Ovary (tissue), 7 donors: ENCODE results near the gene CEP152.

DNA sequence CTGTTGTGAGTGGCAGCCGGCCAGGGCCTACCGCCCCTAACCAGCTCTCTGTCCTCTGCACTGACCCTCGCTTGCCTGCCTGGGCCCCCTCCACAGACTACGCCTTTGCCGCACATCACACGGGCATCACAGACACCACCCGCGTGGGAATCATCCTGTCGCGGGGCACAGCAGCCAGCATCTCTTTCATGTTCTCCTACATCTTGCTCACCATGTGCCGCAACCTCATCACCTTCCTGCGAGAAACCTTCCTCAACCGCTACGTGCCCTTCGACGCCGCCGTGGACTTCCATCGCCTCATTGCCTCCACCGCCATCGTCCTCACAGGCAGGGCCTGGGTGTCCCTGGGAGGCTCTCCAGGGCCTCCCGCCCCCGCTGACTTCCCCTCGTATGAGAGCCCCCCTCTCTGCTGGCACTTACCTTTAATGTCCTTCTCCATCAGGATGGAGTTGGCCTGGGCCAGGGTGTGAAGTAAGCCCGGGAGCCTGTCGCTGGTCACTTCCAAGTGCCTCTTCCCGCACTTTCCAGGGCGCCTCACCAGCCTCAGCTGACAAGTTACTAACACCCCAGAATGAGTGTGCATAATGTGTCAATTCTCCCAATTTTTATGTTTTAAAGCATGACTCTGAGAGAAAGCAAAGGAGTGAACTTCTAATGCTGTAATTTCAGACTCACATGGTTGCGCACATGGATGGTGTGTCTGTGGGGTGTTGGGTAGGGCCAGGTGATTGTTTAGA lies 22.6 kb downstream of the DUOX1 start:
- PRO-cap, 7 experiments: no peak in any of the 7 experiments
- RAMPAGE, long total RNA, 2 experiments: no peak in any of the 2 experiments

DNA sequence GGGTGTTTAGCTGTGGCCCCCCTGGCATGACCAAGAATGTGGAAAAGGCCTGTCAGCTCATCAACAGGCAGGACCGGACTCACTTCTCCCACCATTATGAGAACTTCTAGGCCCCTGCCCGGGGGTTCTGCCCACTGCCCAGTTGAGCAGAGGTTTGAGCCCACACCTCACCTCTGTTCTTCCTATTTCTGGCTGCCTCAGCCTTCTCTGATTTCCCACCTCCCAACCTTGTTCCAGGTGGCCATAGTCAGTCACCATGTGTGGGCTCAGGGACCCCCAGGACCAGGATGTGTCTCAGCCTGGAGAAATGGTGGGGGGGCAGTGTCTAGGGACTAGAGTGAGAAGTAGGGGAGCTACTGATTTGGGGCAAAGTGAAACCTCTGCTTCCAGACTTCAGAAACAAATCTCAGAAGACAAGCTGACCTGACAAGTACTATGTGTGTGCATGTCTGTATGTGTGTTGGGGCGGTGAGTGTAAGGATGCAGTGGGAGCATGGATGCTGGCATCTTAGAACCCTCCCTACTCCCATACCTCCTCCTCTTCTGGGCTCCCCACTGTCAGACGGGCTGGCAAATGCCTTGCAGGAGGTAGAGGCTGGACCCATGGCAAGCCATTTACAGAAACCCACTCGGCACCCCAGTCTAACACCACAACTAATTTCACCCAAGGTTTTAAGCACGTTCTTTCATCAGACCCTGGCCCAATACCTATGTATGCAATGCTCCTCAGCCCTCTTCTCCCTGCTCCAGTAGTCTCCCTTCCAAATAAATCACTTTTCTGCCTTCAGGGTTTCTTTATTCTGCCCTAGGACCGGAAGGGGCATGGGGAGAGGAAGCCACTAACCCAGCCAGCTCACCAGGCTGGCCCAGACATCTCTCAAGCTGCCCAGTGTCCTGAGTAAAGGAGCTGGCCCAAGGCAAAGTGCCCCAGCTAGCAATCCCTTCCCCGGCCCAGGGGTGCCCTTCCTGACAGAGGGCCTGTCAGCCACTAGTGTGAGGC lies 22.7 kb downstream of the SHF start:
- PRO-cap, 7 experiments: no peak in any of the 7 experiments
- RAMPAGE, long total RNA, 2 experiments: no peak in any of the 2 experiments

- PRO-cap, 7 experiments: no peak in any of the 7 experiments
- RAMPAGE, long total RNA, 2 experiments: no peak in any of the 2 experiments
Measured at GRCh38 chr15:45378887-45379439, 619 bp upstream of the GATM start.

DNA sequence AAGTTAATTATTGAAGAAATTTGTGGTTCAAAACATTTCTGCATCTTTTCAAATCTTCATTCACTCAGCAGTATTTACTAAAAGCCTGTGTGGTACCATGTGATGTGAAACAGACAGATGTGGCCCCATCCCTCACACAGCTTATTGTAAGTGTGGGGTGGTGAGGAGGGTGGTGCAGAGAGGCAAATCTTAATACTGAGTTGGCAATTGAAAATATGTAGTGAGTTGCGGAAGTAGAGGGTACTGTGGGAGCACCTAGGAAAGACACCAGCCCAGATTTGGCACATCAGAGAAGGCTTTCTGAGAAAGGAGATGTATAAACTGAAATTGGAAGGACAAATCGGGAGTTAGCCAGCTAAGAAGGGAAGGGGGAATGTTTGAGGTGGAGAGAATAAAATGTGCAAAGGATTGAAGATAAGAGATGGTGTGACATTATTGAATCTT lies 11.7 kb upstream of the C15orf48 start:
- PRO-cap, 7 experiments: no peak in any of the 7 experiments
- RAMPAGE, long total RNA, 2 experiments: no peak in any of the 2 experiments

DNA sequence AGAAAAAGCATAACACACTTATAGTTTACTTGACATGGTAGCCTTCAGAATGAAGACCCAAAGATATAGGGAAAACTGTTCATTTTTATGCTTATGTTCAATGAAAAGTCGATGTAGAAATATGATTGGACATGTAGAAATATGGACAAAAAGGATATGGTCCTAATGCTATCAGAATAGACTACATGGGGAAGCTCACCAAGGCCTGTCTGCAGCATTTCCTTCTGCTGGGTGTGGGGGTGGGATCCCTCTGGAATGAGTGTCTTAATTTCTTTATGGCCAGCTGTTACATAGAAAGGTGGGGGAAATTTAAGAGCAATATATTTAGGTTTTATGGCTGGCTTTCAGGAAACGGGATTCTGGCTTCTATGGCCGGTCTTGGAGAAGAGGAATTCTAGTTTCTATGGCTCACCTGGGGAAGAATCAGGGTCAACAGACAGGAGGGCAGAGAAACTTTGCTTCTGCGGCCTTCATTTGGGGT lies 4.7 kb downstream of the C15orf48 start:
- PRO-cap, 7 experiments: no peak in any of the 7 experiments
- RAMPAGE, long total RNA, 2 experiments: no peak in any of the 2 experiments

DNA sequence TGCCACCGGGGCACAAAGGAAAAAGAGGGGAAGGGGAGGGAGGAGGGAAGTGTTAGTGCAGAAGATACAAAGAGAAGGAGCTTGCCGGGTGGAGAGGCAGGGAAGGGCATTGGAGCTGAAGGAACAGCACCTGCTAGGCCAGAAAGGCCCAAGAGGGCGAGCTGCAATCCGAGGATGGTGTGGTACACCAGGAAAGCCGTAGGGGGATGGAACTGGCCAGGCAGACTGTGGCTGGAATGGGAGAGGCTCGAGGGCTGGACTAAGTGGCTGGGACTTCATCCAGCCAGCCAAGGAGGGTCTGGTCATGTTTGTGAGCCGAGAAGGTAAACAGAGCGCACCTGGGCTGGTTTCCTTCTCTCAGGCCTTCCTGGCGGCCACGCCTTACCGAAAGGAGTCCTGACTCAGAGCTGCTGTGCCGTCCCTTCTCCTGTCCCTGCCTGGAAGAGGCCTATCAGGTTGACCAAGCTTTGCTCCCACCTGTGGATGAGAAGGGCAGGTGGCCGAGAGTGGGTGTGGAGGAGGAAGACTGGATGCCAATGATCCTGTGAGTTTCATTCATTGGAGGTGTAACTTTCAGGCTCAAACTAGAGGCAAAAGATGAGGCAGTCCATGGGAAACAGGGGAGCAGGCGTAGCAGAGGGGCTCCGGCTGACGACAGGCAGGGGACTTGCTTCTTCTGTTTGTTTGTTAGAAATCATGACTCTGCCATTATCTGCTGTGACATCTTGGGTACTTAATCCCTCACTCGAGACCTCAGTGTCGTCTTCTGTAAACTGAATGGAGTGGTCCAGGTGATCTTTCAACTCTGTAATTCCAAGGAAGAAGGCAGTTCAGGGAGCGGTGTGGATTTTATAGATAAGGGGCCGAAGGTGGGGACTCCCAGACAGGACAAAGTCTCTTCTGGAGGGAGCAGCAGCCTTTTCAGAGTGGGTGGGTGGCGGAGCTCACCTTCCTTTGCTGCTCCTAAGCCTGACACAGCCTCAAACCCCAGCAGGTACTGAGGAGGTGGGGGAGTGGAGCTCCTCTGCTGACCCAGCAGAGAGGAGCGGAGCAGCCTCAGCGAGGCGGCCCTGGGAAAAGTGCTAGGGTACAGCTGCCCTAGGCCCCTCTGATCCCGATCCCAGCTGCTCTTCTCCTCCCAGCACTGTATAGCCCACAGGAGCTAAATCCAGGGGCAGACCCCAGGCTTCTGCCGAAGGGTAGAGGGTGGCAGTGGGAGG lies 19.7 kb downstream of the C15orf48 start:
- PRO-cap, 7 experiments: no peak in any of the 7 experiments
- RAMPAGE, long total RNA, 2 experiments: no peak in any of the 2 experiments

DNA sequence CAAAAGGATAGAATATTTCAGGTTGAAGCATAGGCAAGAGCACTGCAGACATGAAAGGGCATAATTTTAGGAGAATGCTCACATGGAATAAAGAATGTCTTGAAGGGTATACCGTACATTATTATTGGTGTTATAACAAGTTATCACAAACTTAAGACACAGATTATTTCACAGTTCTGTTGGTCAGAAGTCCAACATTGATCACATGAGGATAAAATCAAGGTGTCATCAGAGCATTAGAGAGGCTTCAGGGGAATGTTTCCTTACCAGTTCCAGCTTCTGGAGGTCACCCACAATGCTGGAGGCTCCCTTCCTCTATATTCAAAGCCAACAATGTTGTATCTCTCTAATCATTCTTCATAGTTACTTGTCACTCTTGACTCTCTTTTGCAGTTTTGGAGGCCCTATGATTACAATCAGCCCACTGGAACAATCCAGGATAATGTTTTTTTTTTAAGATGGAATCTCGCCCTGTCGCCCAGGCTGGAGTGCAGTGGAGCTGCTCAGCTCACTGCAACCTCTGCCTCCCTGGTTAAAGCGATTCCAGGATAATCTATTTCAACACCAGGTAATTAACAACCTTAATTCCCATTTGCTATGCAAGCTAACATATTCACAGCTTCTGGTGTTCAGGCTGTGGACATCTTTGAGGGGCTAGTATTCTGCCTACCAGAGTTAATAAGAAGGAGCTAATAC lies 1.2 kb upstream of the BLOC1S6 start:
- PRO-cap, 7 experiments: no peak in any of the 7 experiments
- RAMPAGE, long total RNA, 2 experiments: no peak in any of the 2 experiments

DNA sequence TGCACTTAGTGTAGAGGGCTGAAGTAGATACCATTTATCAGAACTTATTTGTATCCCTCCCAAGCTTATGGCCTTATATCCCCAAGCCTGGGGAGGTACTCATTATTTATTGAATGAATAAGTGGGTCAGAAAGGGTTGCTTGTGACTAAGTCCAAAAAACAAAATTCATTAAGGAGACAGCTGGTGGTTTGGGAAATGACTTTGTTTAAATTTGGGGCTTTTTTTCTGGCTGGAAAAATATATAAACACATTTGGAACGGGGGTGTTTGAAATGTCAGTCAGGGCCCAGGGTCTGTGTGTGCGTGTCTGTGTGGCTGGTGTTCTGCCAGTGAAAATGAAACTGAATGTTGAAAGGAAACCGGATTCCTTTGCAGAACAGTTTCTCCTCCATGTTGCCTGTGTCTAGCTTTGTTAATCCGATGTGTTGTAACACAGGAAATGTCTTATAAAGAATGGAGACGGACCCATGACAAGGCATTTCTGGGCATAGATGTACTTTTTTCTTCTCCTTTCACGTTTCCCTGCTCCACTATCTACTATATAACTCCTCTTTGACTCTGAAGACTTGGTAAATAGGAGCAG lies 2.6 kb downstream of the SQOR start:
- PRO-cap, 7 experiments: no peak in any of the 7 experiments
- RAMPAGE, long total RNA, 2 experiments: no peak in any of the 2 experiments

- PRO-cap, 7 experiments: no peak in any of the 7 experiments
- RAMPAGE, long total RNA, 2 experiments: no peak in any of the 2 experiments
Measured at GRCh38 chr15:45659838-45660106, 24.9 kb downstream of the SQOR start.

DNA sequence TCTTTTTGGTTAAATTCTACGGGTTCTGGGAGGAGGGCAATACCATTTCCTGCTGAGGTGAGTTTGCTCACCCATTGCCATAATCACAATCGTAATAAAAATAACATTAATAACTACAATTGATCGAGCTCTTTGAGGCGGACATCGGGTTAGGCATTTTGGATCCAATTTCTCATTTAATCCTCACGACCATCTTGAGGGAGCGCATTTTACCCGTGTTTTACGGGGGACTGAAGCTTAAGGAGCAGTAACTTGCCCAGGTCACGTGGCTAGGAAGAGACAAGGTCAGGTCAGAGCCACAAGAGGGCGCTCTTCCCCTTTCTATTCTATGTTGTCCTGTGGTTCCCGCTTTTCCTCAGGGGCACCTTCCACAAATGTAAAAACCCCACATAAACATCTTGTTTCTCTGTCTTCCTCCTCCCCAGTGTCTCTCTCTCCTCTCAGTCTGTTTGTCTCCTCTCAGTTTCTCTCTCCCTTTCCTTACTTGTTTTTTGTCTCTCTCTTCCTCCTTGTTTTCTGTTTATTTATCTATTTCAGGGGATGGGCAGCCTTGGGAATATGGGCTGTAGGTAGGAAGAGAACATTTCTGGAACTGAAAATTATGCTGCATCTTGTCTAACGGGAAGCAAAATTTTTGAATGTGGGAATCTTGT lies 70.8 kb downstream of the SQOR start:
- PRO-cap, 7 experiments: no peak in any of the 7 experiments
- RAMPAGE, long total RNA, 2 experiments: no peak in any of the 2 experiments

GRCh38 chr15:48331625-48332567 lies 667 bp downstream of the DUT start:
- PRO-cap, 7 experiments: peak in 7 of 7 experiments; most common plus-strand start chr15:48331729 (in 4); most common minus-strand start chr15:48331856 (in 7)
- RAMPAGE, long total RNA, 2 experiments: no peak in any of the 2 experiments

GRCh38 chr15:48367389-48367791 lies 36.2 kb downstream of the DUT start:
- PRO-cap, 7 experiments: no peak in any of the 7 experiments
- RAMPAGE, long total RNA, 2 experiments: no peak in any of the 2 experiments

DNA sequence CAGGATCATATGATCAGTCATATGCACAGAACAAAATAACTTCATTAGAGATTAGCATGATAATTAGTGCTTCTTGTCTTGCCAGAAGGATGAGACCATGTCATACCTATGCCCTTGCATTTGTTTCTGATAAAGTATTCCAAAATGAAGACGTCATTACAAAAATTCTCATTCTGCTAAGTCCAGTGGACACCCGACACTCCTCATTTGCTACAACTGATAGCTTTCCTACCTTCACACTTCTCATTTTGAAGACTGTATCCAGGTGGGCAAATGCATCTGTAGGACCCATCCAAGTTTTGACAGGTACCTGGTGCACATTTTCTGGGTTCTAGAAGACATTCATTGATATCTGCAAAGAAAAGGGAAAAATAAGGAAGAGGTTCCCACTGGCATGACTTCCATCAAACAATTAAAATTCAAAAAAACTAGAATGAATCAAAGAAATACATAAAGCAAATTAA lies 113.1 kb downstream of the DUT start:
- PRO-cap, 7 experiments: no peak in any of the 7 experiments
- RAMPAGE, long total RNA, 2 experiments: no peak in any of the 2 experiments

GRCh38 chr15:48467825-48468611 lies 136.8 kb downstream of the DUT start:
- PRO-cap, 7 experiments: no peak in any of the 7 experiments
- RAMPAGE, long total RNA, 2 experiments: start-site peak on the minus strand in 1 of 2 experiments, at chr15:48467945-48467987 at its widest, 21 reads per replicate

- PRO-cap, 7 experiments: no peak in any of the 7 experiments
- RAMPAGE, long total RNA, 2 experiments: no peak in any of the 2 experiments
Measured at GRCh38 chr15:48533856-48534429, 111.6 kb downstream of the FBN1 start.

DNA sequence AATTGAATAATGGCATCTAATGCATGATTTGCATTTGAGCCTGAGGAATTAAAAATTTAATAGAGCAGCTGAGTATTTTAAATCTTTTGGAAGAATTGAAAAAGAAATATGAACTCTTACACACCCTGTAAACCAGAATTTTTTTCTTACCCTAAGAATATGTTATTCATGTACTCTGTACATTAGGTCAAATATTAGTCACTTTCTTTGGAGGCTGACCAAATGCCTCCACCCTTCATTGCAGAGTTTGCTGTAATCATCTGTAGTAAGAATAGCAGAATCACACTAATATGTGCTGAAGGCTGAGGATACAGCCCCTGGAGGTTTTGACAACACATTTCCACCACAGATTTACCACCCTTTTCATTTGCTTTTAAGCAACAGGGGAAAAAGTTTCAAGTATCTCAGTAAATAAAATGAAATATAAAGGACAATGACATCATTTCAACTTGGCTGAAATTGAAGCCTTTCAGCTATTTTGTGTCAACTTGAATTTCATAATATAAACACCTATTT lies 79.6 kb downstream of the FBN1 start:
- PRO-cap, 7 experiments: peak in 1 of 7 experiments; most common plus-strand start position 288 of the sequence (in 1)
- RAMPAGE, long total RNA, 2 experiments: no peak in any of the 2 experiments

DNA sequence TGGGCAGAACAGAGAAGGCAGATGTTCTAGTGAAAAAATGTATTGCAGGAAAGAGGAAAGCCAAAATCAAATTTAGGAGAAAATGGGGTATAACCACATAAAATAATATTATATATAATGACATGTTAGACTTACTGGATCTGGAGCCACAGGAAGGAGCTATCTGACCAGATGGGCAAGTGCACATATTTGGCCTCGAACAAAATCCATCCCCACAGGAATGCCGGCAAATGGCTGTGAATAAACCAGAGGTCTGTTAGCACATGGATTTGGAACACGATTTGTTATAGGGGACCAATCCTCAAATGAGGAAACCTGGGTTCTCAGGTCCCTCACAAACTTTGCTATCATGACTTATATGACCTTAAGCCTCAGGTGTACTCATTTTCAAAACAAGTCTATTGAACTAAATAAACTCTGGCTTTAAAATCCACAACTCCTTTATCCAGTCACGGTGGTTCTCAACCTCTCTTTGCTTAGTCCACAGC lies 34.9 kb downstream of the FBN1 start:
- PRO-cap, 7 experiments: no peak in any of the 7 experiments
- RAMPAGE, long total RNA, 2 experiments: no peak in any of the 2 experiments

DNA sequence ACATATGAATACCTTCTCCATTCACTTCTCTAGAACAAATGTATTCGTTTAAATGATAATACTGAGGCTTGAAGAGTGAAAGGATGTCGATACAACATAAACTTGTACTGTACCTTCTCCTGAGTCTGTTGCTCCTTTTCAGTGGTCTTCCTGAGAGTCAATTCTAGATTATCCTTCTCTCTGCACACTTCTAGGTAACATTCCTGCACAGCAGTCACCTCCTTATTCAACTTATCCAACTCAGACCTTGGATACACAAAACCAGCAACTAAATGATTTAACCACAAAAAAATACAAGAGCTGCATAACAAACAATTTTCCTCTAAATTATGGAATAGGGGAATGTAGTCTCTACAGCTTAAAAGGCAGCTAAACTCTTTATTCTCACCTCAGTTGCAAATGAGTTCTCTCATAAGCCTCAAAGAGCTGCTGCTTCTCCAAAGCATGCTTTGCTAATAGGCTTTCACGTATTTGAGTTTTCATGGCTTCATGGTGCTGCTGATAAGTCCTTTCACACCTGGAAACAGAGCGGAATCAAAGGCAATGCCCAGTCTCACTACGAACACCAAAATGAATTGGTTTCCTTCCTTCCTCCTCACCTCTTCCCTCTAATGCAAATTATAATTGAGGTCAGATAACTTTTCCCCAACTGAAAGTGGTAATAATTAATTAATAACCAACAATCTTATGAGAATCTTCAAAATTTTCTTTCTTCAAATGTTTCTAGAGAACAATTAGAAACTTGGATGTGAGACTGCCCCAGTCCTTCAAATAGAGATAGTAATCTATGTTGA lies 43.7 kb downstream of the CEP152 start:
- PRO-cap, 7 experiments: no peak in any of the 7 experiments
- RAMPAGE, long total RNA, 2 experiments: no peak in any of the 2 experiments

DNA sequence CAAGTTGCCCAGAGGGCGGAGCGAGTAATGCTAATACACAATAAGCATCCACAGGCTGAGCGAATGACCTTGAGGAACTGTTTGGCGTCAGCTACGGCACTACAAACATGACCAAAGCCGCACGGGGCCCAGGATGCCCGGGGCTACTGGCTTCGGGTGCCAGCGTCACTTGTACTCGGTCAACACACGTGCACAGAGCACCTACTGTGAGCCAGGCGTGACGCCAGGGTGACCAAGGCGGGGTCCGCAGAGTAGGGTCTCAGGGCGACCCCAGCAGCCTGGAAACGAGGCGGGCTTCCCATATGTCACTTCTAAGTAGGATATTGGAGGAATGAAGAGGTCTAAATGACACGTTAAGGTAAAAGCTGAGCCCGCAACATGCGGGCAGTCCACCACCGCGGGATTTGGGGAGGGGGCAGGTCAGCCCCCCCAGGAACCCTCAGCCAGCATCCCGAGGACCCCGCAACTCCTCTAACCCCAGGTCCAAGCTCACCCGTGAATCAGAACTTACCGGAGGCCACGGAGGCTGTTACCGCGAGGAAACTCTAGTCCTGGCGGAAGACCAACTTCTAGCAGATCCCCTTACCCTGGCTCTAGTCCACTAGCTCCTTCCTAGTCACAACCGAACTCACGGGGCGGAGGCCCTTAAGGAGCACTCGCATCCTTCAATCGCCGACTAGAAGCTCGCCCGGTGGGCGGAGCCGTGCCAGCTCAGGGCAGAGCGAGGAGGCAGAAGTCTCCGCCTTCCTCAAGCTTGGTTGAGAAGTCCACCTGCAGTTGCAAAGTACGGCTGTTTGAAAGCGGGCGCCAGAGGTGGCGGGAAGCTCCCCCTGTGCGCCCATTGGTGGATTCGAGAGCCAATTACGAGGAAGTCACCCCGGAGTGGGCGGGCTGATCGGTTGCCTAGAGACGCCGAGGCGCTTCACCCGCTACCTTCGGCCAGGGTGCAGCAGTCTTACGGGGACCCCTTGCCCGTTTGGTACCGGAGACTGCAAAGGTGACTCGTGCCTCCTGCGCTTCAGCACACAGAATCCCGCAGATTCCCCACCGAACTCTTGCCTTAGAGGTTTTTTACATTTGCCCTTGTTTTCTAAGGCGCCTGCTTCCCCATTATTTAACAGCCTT lies at the start of gene CEP152:
Gene CEP152, minus strand, starts transcription at position 620 of the 1,125 bp plus-strand sequence.
- PRO-cap, 7 experiments: peak in 7 of 7 experiments; most common plus-strand start position 99 of the sequence (in 3); most common minus-strand start position 630 of the sequence (in 6)
- RAMPAGE, long total RNA, 2 experiments: start-site peak on the minus strand in 2 of 2 experiments, centred at positions 619 to 628 of the sequence, 35 to 48 reads per replicate

GRCh38 chr15:49279799-49280200 lies 109.8 kb downstream of the GALK2 start:
- PRO-cap, 7 experiments: no peak in any of the 7 experiments
- RAMPAGE, long total RNA, 2 experiments: no peak in any of the 2 experiments